K562 (cell line): ENCODE data around the genes TAB3 and MAGEB16.

DNA sequence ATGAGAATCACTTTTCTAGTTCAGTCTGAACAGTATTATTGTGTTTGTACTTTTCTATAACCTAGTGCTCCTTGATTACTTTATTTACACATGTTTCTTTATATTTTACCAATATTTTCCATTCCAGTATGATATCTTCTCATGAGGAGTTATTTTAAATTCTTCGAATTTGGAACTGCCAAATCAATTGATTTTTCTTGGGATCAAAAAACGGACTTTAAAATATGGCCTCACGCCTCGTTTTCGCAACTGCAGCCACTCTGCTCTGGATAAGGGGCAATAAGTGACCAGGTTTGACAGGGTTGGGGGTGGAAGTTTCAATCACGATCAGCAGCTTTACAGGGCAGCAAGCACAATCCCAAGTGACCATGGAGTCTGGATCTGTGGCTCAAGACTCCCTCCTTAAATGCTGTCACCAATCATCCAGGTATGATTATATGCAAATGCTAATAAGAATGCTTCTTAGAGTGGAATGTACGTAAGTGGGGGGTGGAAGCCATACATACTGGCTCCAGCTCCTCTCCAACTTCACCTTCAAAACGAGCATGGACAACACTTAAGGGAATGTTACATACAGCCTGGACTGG is 176.8 kb upstream of the DCAF8L1 start:
- RAMPAGE, long total RNA, result no peak
- RRBS, result no CpG with 5 or more reads among the region's 8 CpGs
PRO-cap:
- standard, result no peak
- CoPRO, capped RNA only, 2 experiments, result no peak in any of the 2 experiments
- CoPRO, capped and uncapped RNA, 2 experiments, result no peak in any of the 2 experiments
- CoPRO, uncapped RNA only, 2 experiments, result no peak in any of the 2 experiments
CAGE:
- cytosol, long polyA plus RNA, result no peak
- long polyA plus RNA, result no peak
- nucleolus, long total RNA, result no peak
- nucleus, long polyA plus RNA, result no peak

DNA sequence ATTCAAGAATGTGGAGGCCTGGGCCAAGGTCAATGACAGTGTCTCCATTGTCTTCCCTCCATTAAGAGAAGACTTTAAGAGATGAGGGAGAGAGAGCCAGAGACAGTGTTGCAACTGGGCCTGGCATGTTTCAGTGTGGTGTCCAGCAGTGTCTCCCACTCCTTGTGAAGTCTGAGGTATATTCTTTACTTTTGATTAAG is 1.7 kb downstream of the MAGEB4 start:
- RAMPAGE, long total RNA, result no peak
PRO-cap:
- standard, result no peak
- CoPRO, capped RNA only, 2 experiments, result no peak in any of the 2 experiments
- CoPRO, capped and uncapped RNA, 2 experiments, result no peak in any of the 2 experiments
- CoPRO, uncapped RNA only, 2 experiments, result no peak in any of the 2 experiments
CAGE:
- cytosol, long polyA plus RNA, result no peak
- long polyA plus RNA, result no peak
- nucleolus, long total RNA, result no peak
- nucleus, long polyA plus RNA, result no peak

GRCh38 chrX:30302838-30303328 is 6.3 kb downstream of the NR0B1 start:
- RAMPAGE, long total RNA, result no peak
- RRBS, result no CpG with 5 or more reads among the region's 6 CpGs
PRO-cap:
- standard, result no peak
- CoPRO, capped RNA only, 2 experiments, result no peak in any of the 2 experiments
- CoPRO, capped and uncapped RNA, 2 experiments, result no peak in any of the 2 experiments
- CoPRO, uncapped RNA only, 2 experiments, result no peak in any of the 2 experiments
CAGE:
- cytosol, long polyA plus RNA, result no peak
- long polyA plus RNA, result no peak
- nucleolus, long total RNA, result no peak
- nucleus, long polyA plus RNA, result no peak

DNA sequence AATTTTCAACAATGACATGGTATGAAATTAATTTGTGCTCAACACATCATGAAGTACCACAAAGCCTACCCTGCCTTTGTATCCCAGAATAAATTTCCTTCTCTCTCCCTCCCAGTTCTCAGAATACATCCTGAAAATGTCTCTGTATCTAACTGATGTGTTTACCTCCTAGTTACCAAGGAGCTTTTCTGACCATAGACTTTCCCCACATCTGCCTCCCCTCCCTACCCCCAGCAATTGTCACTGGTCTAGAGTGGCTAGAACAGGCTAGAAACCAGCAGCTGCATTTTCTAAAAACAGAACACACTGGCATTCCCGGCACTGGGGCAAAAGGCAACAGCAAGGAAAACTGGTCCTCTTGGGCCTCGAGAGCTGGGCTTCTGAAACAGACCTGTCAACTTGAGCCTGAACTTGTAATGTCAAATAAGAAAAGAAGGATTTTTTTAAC is 16.4 kb downstream of the TASL start:
- RAMPAGE, long total RNA, result no peak
- RRBS, result no CpG with 5 or more reads among the region's 2 CpGs
PRO-cap:
- standard, result no peak
- CoPRO, capped RNA only, 2 experiments, result no peak in any of the 2 experiments
- CoPRO, capped and uncapped RNA, 2 experiments, result no peak in any of the 2 experiments
- CoPRO, uncapped RNA only, 2 experiments, result no peak in any of the 2 experiments
CAGE:
- cytosol, long polyA plus RNA, result no peak
- long polyA plus RNA, result no peak
- nucleolus, long total RNA, result no peak
- nucleus, long polyA plus RNA, result no peak

DNA sequence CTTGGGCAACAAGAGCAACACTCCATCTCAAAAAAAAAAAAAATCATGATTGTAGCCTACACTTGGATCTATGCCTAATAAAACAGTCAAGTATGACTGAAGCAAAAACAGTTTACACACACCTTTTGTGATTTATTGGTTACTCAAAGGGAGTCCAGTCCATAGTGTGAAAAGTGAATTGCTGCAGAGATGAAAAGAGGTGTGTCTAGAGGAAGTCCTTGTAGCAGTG is 34.8 kb upstream of the TASL start:
- RAMPAGE, long total RNA, result no peak
PRO-cap:
- standard, result no peak
- CoPRO, capped RNA only, 2 experiments, result no peak in any of the 2 experiments
- CoPRO, capped and uncapped RNA, 2 experiments, result no peak in any of the 2 experiments
- CoPRO, uncapped RNA only, 2 experiments, result no peak in any of the 2 experiments
CAGE:
- cytosol, long polyA plus RNA, result no peak
- long polyA plus RNA, result no peak
- nucleolus, long total RNA, result no peak
- nucleus, long polyA plus RNA, result no peak

GRCh38 chrX:30888434-30888728 is 673 bp downstream of the TAB3 start:
- RAMPAGE, long total RNA, result no peak
- RRBS, result no CpG with 5 or more reads among the region's 5 CpGs
PRO-cap:
- standard, result no peak
- CoPRO, capped RNA only, 2 experiments, result no peak in any of the 2 experiments
- CoPRO, capped and uncapped RNA, 2 experiments, result no peak in any of the 2 experiments
- CoPRO, uncapped RNA only, 2 experiments, result no peak in any of the 2 experiments
CAGE:
- cytosol, long polyA plus RNA, result no peak
- long polyA plus RNA, result no peak
- nucleolus, long total RNA, result no peak
- nucleus, long polyA plus RNA, result no peak

DNA sequence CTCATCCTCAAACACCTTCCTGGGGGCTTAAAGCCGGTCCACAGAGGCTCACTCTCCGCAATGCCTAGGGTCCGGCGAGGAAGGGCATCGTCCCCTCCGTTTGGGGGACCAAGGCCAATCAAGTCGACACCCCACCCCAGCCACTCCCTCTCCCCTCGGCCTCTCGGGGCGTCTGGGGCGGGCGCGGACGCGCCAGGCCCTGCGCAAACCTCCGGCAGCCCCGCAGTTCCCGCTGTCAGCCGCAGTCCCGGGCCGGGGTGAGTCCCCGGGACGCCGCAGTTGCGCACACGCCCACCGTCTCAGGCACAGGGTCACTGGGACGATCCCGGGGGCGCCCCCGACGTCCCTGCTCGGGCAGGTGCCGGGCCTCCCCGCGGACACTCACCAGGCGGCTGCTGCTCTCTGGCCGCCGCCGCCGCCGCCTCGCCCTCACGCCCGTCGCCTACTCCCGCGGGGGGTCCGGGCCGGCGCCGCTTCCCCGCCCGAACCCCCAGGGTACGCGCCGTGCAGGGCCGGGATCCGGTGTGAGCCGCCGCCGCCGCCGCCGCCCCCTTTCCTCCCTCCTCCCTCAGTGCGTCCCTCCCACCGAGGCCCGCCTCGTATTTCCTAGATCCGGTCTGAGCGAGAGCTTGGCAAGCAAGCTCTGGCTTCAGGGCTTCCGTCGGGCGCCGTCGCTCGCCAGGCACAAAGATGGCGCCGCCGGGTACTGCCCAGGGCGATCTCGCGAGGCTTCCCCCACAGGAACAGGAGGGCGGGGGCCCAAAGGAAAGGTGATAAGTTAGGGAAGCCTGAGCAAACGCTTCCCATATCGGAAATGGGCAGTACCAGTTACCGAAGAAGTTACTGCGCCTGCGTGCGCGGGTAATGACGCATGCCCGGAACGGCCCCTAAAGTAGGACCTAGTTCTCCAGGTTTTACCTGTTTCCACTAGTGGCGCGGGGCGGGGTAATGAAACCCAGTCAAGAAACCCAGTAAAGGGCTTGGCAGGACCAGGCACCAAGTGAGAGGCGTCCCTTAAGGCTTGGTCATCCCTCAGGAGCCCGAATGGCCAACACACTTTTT is at the start of gene TAB3:
Gene TAB3, minus strand, starts transcription at position 526 of the 1,062 bp plus-strand sequence.
- RAMPAGE, long total RNA, result no peak
- RRBS, result 3% methylated on average over 45 of the region's 100 CpGs
PRO-cap:
- standard, result bidirectional peak, plus-strand start at position 930 of the sequence, minus-strand start at position 526 of the sequence
- CoPRO, capped RNA only, 2 experiments, result peak in 2 of 2 experiments; most common plus-strand start position 864 of the sequence (in 1); most common minus-strand start position 526 of the sequence (in 1)
- CoPRO, capped and uncapped RNA, 2 experiments, result peak in 2 of 2 experiments; most common plus-strand start position 930 of the sequence (in 2); most common minus-strand start position 677 of the sequence (in 1)
- CoPRO, uncapped RNA only, 2 experiments, result no peak in any of the 2 experiments
CAGE:
- cytosol, long polyA plus RNA, result no peak
- long polyA plus RNA, result no peak
- nucleolus, long total RNA, result no peak
- nucleus, long polyA plus RNA, result no peak

DNA sequence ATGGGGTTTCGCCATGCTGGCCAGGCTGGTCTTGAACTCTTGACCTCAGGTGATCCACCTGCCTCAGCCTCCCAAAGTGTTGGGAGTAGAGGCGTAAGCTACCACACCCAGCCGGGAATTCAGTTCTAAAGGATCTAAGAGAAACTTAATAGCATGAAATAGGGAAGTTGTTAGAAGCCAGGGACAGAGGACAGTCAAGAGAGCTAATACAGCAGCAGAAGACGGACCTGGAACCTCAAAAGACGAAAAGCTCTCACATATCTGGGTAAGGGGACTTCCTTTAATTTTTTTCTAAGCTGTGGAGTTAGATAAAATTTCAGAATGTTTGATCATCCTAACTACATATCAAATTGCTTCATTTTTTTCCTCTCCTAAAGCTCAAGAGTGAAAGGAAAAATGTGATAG is 427.8 kb upstream of the FTHL17 start:
- RAMPAGE, long total RNA, result no peak
- RRBS, result no CpG with 5 or more reads among the region's 5 CpGs
PRO-cap:
- standard, result no peak
- CoPRO, capped RNA only, 2 experiments, result no peak in any of the 2 experiments
- CoPRO, capped and uncapped RNA, 2 experiments, result no peak in any of the 2 experiments
- CoPRO, uncapped RNA only, 2 experiments, result no peak in any of the 2 experiments
CAGE:
- cytosol, long polyA plus RNA, result no peak
- long polyA plus RNA, result no peak
- nucleolus, long total RNA, result no peak
- nucleus, long polyA plus RNA, result no peak

- RAMPAGE, long total RNA, result no peak
- RRBS, result no CpG with 5 or more reads among the region's 4 CpGs
PRO-cap:
- standard, result no peak
- CoPRO, capped RNA only, 2 experiments, result no peak in any of the 2 experiments
- CoPRO, capped and uncapped RNA, 2 experiments, result no peak in any of the 2 experiments
- CoPRO, uncapped RNA only, 2 experiments, result no peak in any of the 2 experiments
CAGE:
- cytosol, long polyA plus RNA, result no peak
- long polyA plus RNA, result no peak
- nucleolus, long total RNA, result no peak
- nucleus, long polyA plus RNA, result no peak
These were observed 921.8 kb upstream of the FTHL17 start for GRCh38 chrX:31993644-31994029.

- RAMPAGE, long total RNA, result no peak
PRO-cap:
- standard, result no peak
- CoPRO, capped RNA only, 2 experiments, result no peak in any of the 2 experiments
- CoPRO, capped and uncapped RNA, 2 experiments, result no peak in any of the 2 experiments
- CoPRO, uncapped RNA only, 2 experiments, result no peak in any of the 2 experiments
CAGE:
- cytosol, long polyA plus RNA, result no peak
- long polyA plus RNA, result no peak
- nucleolus, long total RNA, result no peak
- nucleus, long polyA plus RNA, result no peak
These were observed 863.1 kb downstream of the DMD start for GRCh38 chrX:32348319-32348640.

- RAMPAGE, long total RNA, result no peak
- RRBS, result no CpG with 5 or more reads among the region's 5 CpGs
PRO-cap:
- standard, result no peak
- CoPRO, capped RNA only, 2 experiments, result no peak in any of the 2 experiments
- CoPRO, capped and uncapped RNA, 2 experiments, result no peak in any of the 2 experiments
- CoPRO, uncapped RNA only, 2 experiments, result no peak in any of the 2 experiments
CAGE:
- cytosol, long polyA plus RNA, result no peak
- long polyA plus RNA, result no peak
- nucleolus, long total RNA, result no peak
- nucleus, long polyA plus RNA, result no peak
These were observed 846.9 kb downstream of the DMD start for GRCh38 chrX:32364374-32365005.

DNA sequence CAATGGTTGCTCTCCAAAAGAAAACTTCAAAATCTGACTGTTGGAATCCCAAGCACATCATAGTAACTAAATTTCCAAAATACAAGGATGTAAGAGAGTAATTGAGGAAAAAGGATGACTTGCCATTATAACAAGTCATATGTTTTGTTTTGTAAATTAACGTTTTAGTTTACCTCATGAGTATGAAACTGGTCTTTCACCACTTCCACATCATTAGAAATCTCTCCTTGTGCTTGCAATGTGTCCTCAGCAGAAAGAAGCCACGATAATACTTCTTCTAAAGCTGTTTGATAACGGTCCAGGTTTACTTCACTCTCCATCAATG is 566.6 kb downstream of the DMD start:
- RAMPAGE, long total RNA, result no peak
- RRBS, result no CpG with 5 or more reads among the region's 3 CpGs
PRO-cap:
- standard, result no peak
- CoPRO, capped RNA only, 2 experiments, result no peak in any of the 2 experiments
- CoPRO, capped and uncapped RNA, 2 experiments, result no peak in any of the 2 experiments
- CoPRO, uncapped RNA only, 2 experiments, result no peak in any of the 2 experiments
CAGE:
- cytosol, long polyA plus RNA, result no peak
- long polyA plus RNA, result no peak
- nucleolus, long total RNA, result no peak
- nucleus, long polyA plus RNA, result no peak

GRCh38 chrX:33032591-33033218 is 178.6 kb downstream of the DMD start:
- RAMPAGE, long total RNA, result no peak
- RRBS, result no CpG with 5 or more reads among the region's 4 CpGs
PRO-cap:
- standard, result no peak
- CoPRO, capped RNA only, 2 experiments, result no peak in any of the 2 experiments
- CoPRO, capped and uncapped RNA, 2 experiments, result no peak in any of the 2 experiments
- CoPRO, uncapped RNA only, 2 experiments, result no peak in any of the 2 experiments
CAGE:
- cytosol, long polyA plus RNA, result no peak
- long polyA plus RNA, result no peak
- nucleolus, long total RNA, result no peak
- nucleus, long polyA plus RNA, result no peak

DNA sequence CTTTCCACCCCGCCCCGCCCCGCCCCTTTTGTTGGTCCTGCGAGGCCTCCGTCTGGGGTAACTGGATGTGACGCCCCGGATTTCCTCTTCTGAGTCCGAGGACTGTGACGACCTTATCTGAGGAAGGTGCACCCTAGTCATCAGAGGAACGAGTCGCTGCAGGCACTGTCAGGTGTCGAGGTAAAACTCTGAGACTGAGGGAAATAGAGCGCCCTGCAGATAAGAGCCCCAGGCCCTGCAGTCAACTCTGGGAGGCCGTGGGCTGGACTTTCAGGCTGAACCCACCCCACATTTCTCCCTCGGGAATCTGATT is at the start of gene MAGEB16:
Gene MAGEB16, plus strand, starts transcription at position 104 of the 313 bp plus-strand sequence.
- RAMPAGE, long total RNA, result no peak
- RRBS, result no CpG with 5 or more reads among the region's 15 CpGs
PRO-cap:
- standard, result no peak
- CoPRO, capped RNA only, 2 experiments, result no peak in any of the 2 experiments
- CoPRO, capped and uncapped RNA, 2 experiments, result no peak in any of the 2 experiments
- CoPRO, uncapped RNA only, 2 experiments, result peak in 1 of 2 experiments; most common minus-strand start position 236 of the sequence (in 1)
CAGE:
- cytosol, long polyA plus RNA, result no peak
- long polyA plus RNA, result no peak
- nucleolus, long total RNA, result no peak
- nucleus, long polyA plus RNA, result no peak

DNA sequence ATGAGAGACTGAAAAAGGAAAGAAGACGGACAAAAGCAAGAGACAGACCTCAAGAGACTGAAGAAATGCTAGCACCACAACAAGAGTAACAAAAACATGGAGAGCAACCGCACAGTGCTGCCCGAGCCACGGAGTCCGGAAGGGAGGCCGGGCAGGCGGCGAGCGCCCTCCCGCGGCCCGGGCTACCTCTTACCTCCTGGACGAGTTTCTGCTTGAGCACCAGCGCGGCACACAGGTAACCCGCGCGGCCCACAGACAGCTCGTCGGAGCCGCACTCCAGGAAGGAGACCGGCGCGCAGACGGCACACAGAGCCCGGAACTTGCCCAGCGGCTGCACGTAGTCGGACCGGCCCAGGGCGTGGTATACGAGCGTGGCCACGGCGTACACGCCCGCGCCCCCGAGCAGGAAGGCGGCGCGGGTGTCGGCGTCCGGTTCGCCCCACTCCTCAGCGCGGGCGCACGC is 22.8 kb upstream of the FAM47C start:
- RAMPAGE, long total RNA, result no peak
- RRBS, result no CpG with 5 or more reads among the region's 50 CpGs
PRO-cap:
- standard, result no peak
- CoPRO, capped RNA only, 2 experiments, result no peak in any of the 2 experiments
- CoPRO, capped and uncapped RNA, 2 experiments, result no peak in any of the 2 experiments
- CoPRO, uncapped RNA only, 2 experiments, result no peak in any of the 2 experiments
CAGE:
- cytosol, long polyA plus RNA, result no peak
- long polyA plus RNA, result no peak
- nucleolus, long total RNA, result no peak
- nucleus, long polyA plus RNA, result no peak

DNA sequence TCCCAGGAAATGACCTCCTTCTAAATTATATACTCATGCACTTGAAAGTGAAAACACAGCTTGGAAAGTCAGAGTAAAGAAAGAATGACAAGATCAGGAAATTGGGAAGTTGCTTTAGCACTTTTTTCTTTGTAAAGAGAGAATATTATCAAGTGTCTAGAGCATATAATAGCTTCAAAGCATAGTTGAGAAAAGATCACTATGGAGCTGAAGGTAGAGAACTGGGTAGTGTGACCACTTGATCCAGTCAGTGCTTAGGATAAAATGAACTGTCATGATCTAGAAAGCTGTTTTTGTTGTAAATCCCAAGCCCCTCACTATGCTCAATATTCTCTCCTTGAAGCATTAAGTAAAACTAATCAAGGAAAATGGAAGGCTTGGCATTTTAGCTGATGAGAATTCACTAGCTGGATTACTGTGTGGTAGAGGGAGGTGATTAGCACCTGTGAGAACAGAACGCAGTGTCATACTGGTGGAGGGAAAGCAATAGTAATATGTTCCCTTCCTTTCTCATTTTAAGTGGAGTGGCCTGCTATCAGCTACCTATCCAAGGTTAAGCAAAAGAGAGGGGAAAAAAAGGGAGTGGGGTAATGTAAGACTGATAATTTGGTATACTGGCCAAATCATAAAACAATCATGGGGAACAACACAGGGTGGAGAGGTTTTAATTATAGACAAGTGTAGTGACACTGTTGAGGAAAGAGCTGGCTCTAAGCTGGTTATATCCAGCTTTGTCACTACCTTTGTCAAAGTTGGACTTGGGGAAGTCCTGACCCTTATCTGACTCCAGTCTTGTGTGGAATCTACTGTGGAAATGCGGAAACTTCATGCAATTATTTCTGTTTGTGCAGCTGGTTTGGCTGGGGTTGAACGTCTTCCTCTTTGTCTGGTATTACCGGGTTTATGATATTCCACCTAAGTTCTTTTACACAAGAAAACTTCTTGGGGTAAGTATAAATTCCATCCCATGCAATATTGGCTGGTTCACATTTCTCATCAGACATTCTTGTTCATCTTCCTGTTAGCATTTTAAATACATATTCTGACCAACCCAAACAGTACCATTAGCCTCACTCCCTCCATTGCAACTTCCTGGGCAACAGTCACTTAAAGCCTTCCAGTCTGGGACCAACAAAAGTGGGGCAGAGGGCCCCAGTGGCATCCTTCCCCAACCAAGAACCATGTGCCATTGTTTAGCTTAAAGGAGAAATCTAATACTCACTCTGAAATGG is 1.8 kb downstream of the CYBB start:
- RAMPAGE, long total RNA, result no peak
- RRBS, result no CpG with 5 or more reads among the region's 4 CpGs
PRO-cap:
- standard, result no peak
- CoPRO, capped RNA only, 2 experiments, result no peak in any of the 2 experiments
- CoPRO, capped and uncapped RNA, 2 experiments, result no peak in any of the 2 experiments
- CoPRO, uncapped RNA only, 2 experiments, result no peak in any of the 2 experiments
CAGE:
- cytosol, long polyA plus RNA, result no peak
- long polyA plus RNA, result no peak
- nucleolus, long total RNA, result no peak
- nucleus, long polyA plus RNA, result no peak

DNA sequence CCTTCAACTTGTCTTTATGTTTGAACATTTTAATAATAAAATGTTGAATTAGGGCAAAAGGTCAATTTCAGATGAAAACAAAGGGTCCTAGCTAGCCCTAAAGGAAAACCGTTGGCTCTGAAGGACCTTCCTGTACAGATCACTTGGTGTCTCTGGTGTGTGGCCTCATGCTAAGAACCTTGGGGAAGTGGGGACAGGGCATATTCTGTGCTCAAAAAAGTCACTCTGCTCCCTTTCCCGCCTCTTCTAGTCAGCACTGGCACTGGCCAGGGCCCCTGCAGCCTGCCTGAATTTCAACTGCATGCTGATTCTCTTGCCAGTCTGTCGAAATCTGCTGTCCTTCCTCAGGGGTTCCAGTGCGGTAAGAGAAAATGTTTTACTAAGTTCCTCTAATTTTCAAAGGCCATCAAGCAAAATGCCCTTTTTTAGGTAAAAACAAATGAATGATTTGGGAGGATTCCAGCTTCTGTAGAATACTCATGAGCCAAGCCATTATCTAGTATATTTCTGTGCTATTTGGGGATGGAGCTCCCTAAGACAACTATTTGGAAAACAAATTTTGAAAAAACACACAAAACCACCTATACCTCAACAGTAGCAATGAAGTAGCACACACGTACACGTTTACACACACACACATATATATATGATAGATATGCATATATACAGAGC is 3.5 kb downstream of the CYBB start:
- RAMPAGE, long total RNA, result no peak
- RRBS, result no CpG with 5 or more reads among the region's 6 CpGs
PRO-cap:
- standard, result no peak
- CoPRO, capped RNA only, 2 experiments, result no peak in any of the 2 experiments
- CoPRO, capped and uncapped RNA, 2 experiments, result no peak in any of the 2 experiments
- CoPRO, uncapped RNA only, 2 experiments, result no peak in any of the 2 experiments
CAGE:
- cytosol, long polyA plus RNA, result no peak
- long polyA plus RNA, result no peak
- nucleolus, long total RNA, result no peak
- nucleus, long polyA plus RNA, result no peak

GRCh38 chrX:37833822-37834162 is 13.6 kb downstream of the DYNLT3 start:
- RAMPAGE, long total RNA, result no peak
- RRBS, result no CpG with 5 or more reads among the region's 1 CpG
PRO-cap:
- standard, result no peak
- CoPRO, capped RNA only, 2 experiments, result no peak in any of the 2 experiments
- CoPRO, capped and uncapped RNA, 2 experiments, result no peak in any of the 2 experiments
- CoPRO, uncapped RNA only, 2 experiments, result no peak in any of the 2 experiments
CAGE:
- cytosol, long polyA plus RNA, result no peak
- long polyA plus RNA, result no peak
- nucleolus, long total RNA, result no peak
- nucleus, long polyA plus RNA, result no peak

GRCh38 chrX:37887223-37887906 is 40.0 kb upstream of the DYNLT3 start:
- RAMPAGE, long total RNA, result no peak
- RRBS, result no CpG with 5 or more reads among the region's 6 CpGs
PRO-cap:
- standard, result no peak
- CoPRO, capped RNA only, 2 experiments, result no peak in any of the 2 experiments
- CoPRO, capped and uncapped RNA, 2 experiments, result no peak in any of the 2 experiments
- CoPRO, uncapped RNA only, 2 experiments, result no peak in any of the 2 experiments
CAGE:
- cytosol, long polyA plus RNA, result no peak
- long polyA plus RNA, result no peak
- nucleolus, long total RNA, result no peak
- nucleus, long polyA plus RNA, result no peak